Measurements from ENCODE around the genes OR4S1, TRIM64C, OR4C12, OR4C11, OR5D18, OR8K5, OR8U3 and OR5M3.

GRCh38 chr11:48170884-48171317 is 45.7 kb upstream of the OR4B1 start:
- PRO-cap, result no peak
- RAMPAGE, long total RNA, result no peak

- PRO-cap, result no peak
- RAMPAGE, long total RNA, result no peak
Measured at GRCh38 chr11:48306056-48306435, at the start of gene OR4S1. OR4S1 (plus strand) TSS chr11:48306223.

DNA sequence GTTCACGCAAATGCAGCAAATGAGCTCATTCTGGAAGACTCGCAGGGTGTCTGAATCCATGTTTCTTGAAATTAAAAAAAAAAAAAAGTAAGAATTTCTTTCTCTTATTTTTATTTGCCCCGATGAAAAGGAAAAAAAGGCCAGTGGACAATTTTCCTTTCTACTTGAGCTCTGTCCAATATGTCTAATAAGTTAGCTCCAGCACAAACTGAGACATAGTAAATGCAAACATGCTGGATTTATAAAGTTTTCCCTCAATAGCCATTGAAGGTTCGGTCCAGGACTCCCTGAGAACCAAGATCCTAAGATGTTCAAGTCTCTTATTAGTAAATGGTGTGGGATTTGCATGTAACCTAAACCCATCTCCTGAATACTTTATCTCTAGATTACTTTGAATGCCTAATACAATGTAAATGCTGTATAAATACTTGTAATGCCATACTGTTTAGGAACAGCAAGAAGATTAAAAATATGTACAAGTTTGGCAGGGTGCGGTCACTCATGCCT is at the start of gene TRIM64C:
TRIM64C (minus strand) TSS at position 60 of the 507 bp plus-strand sequence.
- PRO-cap, result no peak
- RAMPAGE, long total RNA, result no peak

GRCh38 chr11:49982313-49982822 is at the start of gene OR4C12:
OR4C12 (minus strand) TSS chr11:49982535.
- PRO-cap, result no peak
- RAMPAGE, long total RNA, result no peak

GRCh38 chr11:54537454-54537670 is 66.4 kb downstream of the OR4C46 start:
- PRO-cap, result no peak
- RAMPAGE, long total RNA, result no peak

DNA sequence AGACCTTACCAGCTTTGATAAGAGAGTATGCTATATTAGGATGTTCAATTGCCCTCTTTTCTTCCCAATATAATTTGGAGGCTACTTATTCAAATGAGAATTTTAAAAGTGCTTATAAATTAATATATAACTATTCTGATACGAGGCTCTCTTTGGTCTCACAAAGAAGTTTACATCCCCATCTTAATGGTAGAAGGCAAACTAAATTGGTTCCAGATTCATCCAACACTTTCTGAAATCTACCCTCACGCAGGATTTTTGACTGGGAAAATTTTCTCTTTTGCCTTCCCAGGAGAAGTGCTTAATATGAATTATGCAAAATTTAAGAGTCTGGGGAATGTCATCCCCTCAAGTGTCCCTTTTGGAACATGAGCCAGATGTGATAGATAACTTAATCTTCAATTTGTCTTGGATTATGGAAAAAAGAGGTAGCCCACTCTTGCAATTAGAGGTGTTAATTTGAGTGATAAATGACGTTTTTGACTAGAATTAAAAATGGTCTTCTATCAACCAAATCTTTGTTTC is at the start of gene OR4C11:
OR4C11 (minus strand) TSS at position 157 of the 525 bp plus-strand sequence.
- PRO-cap, result no peak
- RAMPAGE, long total RNA, result no peak

GRCh38 chr11:55819264-55819833 is at the start of gene OR5D18:
OR5D18 (plus strand) TSS chr11:55819630.
- PRO-cap, result no peak
- RAMPAGE, long total RNA, result no peak

DNA sequence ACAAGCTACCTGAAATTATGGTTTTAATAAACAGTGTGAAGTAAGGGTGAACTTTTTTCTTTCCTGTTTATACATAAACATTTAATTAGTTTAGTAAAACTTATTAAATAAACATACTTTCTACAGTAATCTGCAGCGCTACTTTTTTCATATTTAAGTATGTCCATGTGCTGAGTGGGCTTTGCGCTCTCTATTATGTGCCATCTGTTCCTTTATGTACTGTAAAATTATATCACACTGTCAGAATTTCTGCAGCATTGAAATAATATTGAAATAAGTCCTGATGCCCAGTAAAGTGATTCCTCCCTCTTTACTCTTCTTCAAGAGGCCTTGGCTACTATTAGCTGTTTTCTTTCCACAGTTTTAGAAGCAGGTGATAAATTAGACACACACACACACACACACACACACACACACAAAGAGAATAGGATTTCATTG is 14.5 kb downstream of the OR10AG1 start:
- PRO-cap, result no peak
- RAMPAGE, long total RNA, result no peak

GRCh38 chr11:56160020-56160615 is at the start of gene OR8K5:
OR8K5 (minus strand) TSS chr11:56160317.
- PRO-cap, result no peak
- RAMPAGE, long total RNA, result no peak

DNA sequence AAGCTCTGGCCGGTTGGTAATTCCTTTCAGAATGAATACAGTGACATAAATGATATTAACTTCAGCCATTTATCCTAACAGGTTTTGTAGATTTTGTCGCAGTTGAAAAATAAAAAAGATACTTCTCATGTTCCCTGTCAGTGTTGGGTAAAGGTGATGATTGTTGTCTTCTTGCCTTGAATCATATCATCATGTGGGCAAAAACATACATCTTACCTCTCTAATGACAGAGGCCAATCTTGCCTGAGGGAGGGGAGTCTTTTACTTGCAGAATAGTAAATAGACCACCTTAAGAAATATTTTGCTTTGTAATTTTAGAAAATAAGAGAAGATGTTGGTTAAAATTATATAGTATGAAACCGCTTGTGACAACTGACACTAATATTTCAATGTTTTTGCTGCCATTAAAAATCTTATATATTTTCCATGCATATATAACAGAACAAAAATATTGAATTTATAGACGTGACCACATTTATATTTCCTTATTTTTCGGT is at the start of gene OR8U3:
OR8U3 (minus strand) TSS at position 69 of the 497 bp plus-strand sequence.
- PRO-cap, result no peak
- RAMPAGE, long total RNA, result no peak

- PRO-cap, result no peak
- RAMPAGE, long total RNA, result no peak
Measured at GRCh38 chr11:56473168-56473515, at the start of gene OR5M3. OR5M3 (minus strand) TSS chr11:56473352.

GRCh38 chr11:56721633-56721876 is 22.7 kb downstream of the OR9G1 start:
- PRO-cap, result no peak
- RAMPAGE, long total RNA, result no peak

DNA sequence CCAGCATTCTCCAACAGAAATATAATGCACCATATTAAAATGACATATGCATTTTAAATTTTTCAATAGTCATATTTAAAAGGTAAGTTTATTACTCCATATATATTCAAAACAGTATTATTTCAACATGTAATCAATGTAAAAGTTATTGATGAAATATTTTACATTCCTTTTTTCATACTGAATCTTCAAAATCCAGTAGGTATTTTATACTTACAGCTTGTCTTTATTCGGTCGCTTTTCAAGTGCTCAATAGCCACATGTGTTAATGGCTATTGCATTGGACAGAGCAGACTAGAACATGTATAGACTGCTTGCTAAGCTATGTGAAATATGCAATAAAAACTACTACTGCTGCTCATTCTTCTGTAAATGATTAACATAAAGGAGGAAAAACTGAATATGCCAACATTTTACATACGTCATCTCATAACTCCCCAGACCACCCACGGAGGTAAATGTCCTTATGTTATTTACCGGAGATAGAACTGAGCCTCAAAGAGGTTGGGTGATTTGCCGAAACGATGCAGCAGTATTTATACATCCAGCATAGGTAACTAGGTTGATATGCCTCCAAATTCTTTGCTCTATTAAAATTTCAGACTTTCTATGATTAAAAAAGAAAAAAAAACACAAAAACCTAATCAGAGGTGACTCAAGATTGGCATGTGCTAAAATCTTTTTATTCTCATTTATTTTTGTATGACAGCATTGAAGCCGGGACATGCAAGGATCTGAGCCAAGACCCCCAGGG is 78.7 kb upstream of the OR5AK2 start:
- PRO-cap, result no peak
- RAMPAGE, long total RNA, result no peak

DNA sequence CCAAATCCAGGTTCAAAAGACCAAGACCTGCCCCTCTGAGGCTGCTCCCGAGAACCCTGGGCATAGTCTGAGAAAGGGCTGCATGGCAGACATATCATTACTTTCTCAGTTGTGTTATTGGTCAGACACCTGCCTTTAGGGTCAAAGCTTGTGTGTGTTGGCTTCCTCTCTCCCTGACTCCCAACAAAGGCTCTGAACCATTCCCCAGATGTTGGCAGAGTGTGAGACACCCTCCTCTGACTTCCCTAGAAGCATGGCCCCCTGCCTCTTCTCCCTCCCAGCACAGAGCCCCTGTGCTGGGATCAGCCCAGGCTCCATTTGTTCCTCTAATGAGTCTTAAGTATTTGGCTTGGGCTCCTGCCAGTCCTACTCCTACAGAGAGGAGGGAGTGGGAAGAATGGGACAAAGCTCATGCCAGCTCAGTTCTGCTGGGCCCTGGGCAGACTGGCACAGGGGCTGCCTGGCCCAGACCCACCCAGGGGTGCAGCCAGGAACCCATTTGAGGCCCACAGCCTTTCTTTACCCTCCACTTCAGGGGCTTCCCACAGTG is 30.2 kb downstream of the TNKS1BP1 start:
- PRO-cap, result no peak
- RAMPAGE, long total RNA, result no peak

GRCh38 chr11:57303892-57304270 is 20.9 kb downstream of the TNKS1BP1 start:
- PRO-cap, result unidirectional peak, minus-strand start at chr11:57303956
- RAMPAGE, long total RNA, result no peak

- PRO-cap, result bidirectional peak, plus-strand start at chr11:57311742, minus-strand start at chr11:57311518
- RAMPAGE, long total RNA, result no peak
Measured at GRCh38 chr11:57311614-57312077, 13.1 kb downstream of the TNKS1BP1 start.

- PRO-cap, result no peak
- RAMPAGE, long total RNA, result no peak
Measured at GRCh38 chr11:57314995-57315513, 9.7 kb downstream of the TNKS1BP1 start.

DNA sequence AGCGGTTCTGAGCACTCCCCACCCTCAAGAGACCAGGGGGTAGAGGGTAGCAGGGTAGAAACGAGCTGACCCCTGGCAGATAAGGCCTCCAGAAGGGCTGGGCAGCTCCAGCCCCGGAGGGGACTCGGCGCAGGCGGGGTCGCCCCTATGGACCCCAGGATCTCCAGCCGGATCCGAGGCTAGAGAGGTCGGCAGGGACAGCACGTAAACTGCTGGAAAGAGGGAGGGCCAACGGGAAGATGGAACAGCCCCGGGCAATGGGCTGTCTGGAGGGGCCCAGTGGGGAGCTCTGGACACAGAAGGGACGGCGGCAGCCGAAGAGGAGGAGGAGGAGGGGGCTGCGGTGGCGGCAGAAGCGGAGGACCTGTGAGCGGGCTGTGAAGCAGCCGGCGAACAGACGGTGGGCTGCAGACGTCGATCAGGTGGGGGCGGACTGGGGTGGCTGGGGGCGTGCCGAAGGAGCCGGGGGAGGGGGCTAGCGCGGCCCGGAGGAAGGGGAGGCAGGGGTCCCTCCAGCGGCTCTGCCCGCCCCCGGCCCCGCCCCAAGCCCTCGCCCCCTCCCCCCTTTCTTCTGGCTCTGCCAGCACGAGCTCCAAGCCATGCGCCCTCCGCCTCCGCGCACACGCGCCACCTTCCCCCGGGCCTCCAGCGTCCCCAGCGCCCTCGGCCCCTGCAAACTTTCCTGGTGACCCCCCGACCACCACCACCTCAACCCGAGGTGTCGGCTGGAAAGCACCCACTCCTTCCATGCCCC is 548 bp downstream of the TNKS1BP1 start:
- PRO-cap, result bidirectional peak, plus-strand start at position 313 of the sequence, minus-strand start at position 435 of the sequence
- RAMPAGE, long total RNA, result no peak

GRCh38 chr11:57326609-57327207 is 2.0 kb upstream of the TNKS1BP1 start:
- PRO-cap, result no peak
- RAMPAGE, long total RNA, result start-site peak on the minus strand at chr11:57326753-57326765, 42 reads; start-site peak on the minus strand at chr11:57326827-57326890, 31 reads

- PRO-cap, result bidirectional peak, plus-strand start at chr11:57427602, minus-strand start at chr11:57427481; bidirectional peak, plus-strand start at chr11:57427929, minus-strand start at chr11:57427877
- RAMPAGE, long total RNA, result no peak
Measured at GRCh38 chr11:57427337-57428182, 639 bp upstream of the SLC43A3 start.